ENCODE measurements around the gene OR4F6.

GRCh38 chr15:101523552-101524270 is 34.2 kb upstream of the PCSK6 start:
- PRO-cap: no peak

DNA sequence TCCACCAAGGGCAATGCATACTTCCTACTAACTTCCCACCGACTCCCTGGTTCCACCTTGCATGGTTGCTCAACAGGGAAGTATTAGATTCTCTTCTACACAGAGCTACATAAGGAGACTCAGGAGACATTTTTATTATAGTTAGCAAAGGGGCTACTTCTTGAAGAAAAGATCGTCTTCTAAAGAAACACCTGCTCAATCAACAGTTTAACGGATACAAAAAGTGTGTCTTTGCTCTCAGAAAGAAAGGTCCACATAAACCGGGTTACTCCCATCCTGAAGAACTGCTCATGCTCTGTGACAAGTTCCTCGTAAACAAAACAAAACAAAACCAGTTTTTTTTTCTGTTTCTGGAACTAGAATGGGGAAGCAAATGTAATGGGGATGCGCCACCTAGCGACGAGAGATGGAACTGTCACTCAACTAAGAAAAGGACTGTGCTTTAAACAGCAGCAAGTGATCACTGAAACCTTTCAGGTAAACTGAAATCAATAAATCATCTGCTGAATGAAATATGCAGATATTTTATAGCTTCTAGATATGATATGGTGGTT is 11.1 kb downstream of the TM2D3 start:
- PRO-cap: no peak

- PRO-cap: no peak
These were observed at the start of gene OR4F6 for GRCh38 chr15:101803281-101803669. Gene OR4F6, plus strand, starts transcription at chr15:101803509.

Measured in pulmonary lymph node (tissue), 1 donor.